ENCODE results near the genes TLR2 and PLRG1.

GRCh38 chr4:153527479-153528253, 61.5 kb downstream of the TMEM131L start:
- PRO-cap = no peak
CAGE:
- cytosol, long polyA plus RNA = no peak
- long polyA plus RNA = no peak
- nucleus, long polyA plus RNA = no peak

DNA sequence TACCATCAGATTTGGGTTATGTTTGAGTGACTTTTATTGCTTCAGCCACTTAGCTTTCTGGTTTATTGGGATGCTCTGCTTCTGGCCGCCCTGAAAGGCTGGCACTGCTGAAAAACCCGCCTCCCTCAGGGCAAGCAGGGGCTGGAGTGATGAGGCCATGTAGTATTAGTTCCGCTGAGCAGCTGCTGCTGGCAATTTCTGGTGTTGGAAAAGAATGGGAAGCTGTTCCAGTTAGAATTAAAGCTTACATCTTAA, 72.3 kb downstream of the TMEM131L start:
- PRO-cap = no peak
CAGE:
- cytosol, long polyA plus RNA = no peak
- long polyA plus RNA = no peak
- nucleus, long polyA plus RNA = no peak

DNA sequence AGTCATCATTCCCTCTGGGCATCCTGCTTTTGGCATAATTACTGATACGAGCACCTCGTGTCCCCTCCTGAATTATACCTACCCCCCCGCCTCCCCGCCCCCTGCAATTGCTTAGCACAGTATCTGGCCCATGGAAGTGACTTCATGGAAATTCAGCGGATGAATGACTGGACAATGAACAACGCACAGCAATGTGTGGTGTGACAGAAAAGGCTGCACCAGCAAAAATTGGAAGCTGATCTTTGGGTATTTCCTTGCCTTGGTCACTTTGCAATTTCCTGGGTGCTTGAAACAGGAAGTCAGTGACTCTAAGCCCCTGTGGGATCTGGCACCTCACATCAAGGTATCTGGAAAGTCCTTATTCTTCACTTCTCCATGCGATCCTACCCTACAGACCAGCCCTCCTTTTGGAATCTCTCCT, 31.7 kb upstream of the TLR2 start:
- PRO-cap = no peak
CAGE:
- cytosol, long polyA plus RNA = no peak
- long polyA plus RNA = no peak
- nucleus, long polyA plus RNA = no peak

DNA sequence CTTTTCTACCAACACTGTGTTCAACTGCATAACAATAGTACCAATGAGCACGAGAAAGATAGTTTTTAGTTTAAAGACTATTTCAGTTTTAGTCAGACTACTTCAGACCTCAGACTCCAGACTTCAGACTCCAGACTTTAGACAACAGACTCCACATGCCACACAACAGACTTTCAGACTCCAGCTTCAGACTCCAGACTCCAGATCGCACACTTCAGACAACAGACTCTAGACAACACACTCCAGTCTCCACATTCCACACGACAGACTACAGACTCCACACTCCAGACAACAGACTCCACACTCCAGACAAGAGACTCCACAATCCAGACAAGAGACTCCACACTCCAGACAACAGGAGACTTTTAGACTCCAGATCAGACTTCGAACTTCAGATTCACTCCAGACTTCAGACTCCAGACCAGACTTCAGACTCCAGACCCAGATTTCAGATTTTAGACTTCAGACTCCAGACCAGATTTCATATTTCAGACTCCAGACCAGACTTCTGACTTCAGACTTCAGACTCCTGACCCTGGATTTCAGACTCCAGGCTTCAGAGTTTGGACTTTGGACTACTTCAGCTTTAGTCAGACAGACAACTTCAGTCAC, 29.1 kb upstream of the TLR2 start:
- PRO-cap = no peak
CAGE:
- cytosol, long polyA plus RNA = no peak
- long polyA plus RNA = no peak
- nucleus, long polyA plus RNA = no peak

GRCh38 chr4:153683881-153684502, at the start of gene TLR2:
TSS of gene TLR2 (plus strand) at chr4:153684280.
- PRO-cap = no peak
CAGE:
- cytosol, long polyA plus RNA = no peak
- long polyA plus RNA = no peak
- nucleus, long polyA plus RNA = no peak

DNA sequence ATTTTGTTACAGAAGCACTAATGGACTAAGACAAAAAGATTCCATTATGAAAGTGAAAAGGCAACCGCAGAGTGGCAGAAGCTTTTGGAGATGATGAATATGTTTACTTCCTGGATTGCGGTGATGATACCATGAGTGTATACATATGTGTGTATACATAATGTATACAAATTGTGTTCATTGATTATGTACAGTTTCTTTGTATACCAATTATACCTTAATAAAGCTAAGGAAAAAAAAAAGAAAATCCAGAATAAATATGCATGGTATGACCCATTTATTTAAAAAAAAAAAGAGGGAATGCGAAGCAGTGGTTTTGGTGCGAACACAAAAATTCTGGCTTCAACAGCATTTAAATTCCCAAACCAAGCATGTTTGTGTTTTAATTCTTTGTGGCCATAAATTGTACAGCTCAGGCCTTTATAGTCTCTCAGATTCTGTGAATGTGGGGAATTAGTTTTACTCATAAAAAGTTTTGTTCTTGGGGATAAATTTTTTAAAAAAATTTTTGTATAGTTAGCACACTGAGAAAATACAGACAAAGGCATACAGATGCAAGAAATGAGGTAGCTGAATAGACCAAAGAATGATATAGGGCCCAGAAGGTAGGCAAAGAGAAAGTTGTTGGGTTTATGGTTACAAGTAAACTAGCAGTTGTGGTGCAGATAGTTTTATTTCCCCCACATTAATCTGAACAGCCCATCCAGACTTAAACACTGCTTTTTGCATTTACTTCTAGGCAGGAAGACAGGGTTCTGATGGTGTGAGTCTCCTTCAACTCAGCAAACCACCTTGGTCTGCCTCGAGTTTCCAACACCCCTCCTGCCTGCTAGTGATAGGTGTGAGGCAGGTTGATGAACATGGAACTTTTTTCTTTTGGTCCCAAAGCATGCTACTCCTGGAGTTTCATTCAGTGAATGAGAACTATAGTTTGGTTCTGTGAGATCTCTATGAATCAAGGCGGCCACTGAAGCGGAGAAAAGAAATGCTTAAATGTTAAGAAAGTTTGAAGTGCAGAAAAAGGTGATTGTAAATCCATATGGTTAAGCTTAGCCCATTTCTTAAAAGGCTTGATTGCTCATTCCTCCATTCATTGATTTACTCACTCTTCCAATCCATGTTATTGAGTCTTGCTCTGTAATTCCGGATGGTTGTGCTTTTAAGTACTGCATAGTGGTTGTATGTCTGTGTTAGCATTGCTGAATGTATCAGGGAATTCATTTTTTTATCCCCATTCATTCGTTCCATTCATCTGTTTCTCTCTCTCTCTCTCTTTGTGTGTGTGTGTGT, 17.9 kb downstream of the TLR2 start:
- PRO-cap = no peak
CAGE:
- cytosol, long polyA plus RNA = no peak
- long polyA plus RNA = no peak
- nucleus, long polyA plus RNA = no peak

GRCh38 chr4:154506978-154507577, 15.5 kb upstream of the DCHS2 start:
- PRO-cap = no peak
CAGE:
- cytosol, long polyA plus RNA = no peak
- long polyA plus RNA = no peak
- nucleus, long polyA plus RNA = no peak

DNA sequence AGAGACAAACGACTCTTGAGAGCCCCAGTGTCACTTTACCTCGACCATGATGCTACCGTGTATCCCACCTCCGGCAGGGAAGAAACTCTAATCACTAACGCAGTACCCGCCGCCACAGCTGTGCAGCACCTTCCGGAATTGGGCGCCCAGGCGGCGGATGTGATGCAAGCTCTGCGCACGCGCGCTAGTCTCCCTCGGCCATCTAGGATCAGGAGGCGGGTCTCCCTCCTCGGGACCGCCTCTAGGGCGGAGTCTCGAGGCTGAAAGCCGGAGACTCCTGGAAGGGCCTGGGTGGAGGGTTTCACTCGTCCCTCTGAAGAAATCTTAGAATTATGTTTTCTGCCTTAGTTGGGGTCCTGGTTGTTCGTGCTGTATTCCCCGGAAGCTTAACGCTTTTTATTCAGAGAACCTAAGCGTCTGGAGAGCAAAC, at the start of gene PLRG1:
TSS of gene PLRG1 (minus strand) at position 140 of the 430 bp plus-strand sequence.
- PRO-cap = bidirectional peak, plus-strand start at position 263 of the sequence, minus-strand start at position 161 of the sequence
CAGE:
- cytosol, long polyA plus RNA = start-site peak on the minus strand centred at position 126 of the sequence, 74 bp wide, 1,964 and 5,720 reads in 2 replicates
- long polyA plus RNA = start-site peak on the minus strand centred at position 133 of the sequence, 40 bp wide, 3,446 and 2,829 reads in 2 replicates
- nucleus, long polyA plus RNA = start-site peak on the minus strand centred at position 123 of the sequence, 54 bp wide, 1,781 and 945 reads in 2 replicates

DNA sequence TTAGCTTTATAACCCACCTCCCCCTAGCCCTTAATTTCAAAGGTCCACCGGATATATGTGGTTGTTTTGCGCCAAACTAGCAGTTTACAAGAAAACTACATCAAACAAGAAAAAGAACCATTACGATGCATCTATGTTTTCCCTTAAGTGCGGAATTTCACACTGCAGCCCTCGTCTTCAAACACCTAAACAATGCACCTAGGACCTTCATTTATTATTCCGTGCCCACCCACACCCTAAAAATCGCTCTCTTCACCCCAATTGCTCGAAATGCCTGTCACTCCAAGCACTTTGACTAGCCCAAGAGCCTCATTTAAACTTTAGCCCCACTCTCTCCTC, 255 bp upstream of the RBM46 start:
- PRO-cap = no peak
CAGE:
- cytosol, long polyA plus RNA = no peak
- long polyA plus RNA = no peak
- nucleus, long polyA plus RNA = no peak

- PRO-cap = no peak
CAGE:
- cytosol, long polyA plus RNA = no peak
- long polyA plus RNA = no peak
- nucleus, long polyA plus RNA = no peak
Observed at GRCh38 chr4:155353163-155353557, 23.6 kb downstream of the MAP9 start.

- PRO-cap = no peak
CAGE:
- cytosol, long polyA plus RNA = no peak
- long polyA plus RNA = start-site peak on the minus strand at chr4:155368717-155368729, 90 and 118 reads in 2 replicates
- nucleus, long polyA plus RNA = start-site peak on the minus strand at chr4:155368717-155368728, 43 and 28 reads in 2 replicates
Observed at GRCh38 chr4:155368613-155368897, 8.2 kb downstream of the MAP9 start.

GRCh38 chr4:156999019-156999701, 27.6 kb upstream of the PDGFC start:
- PRO-cap = no peak
CAGE:
- cytosol, long polyA plus RNA = no peak
- long polyA plus RNA = no peak
- nucleus, long polyA plus RNA = no peak

DNA sequence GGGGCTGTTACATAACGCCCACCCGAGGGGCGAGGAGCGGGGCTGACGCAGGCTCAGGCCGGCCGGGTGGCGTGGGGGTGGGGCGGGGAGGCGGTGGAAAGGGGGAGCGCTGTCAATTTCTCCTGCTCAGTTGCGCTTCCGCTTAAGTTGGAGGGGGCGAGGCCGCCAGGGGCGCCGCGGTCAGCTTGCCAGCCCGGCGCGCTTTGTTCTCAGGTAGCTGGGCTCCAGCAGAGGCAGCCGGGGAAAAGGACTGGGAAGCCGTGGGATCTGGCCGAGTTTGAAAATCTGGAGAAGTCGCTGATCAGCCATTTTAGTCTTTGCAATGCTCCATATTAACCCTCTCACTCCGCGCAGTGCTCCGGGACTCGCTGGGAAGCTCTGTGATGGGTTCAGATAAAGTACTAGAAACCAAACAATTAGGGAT, 1.9 kb downstream of the GRIA2 start:
- PRO-cap = no peak
CAGE:
- cytosol, long polyA plus RNA = no peak
- long polyA plus RNA = no peak
- nucleus, long polyA plus RNA = no peak

DNA sequence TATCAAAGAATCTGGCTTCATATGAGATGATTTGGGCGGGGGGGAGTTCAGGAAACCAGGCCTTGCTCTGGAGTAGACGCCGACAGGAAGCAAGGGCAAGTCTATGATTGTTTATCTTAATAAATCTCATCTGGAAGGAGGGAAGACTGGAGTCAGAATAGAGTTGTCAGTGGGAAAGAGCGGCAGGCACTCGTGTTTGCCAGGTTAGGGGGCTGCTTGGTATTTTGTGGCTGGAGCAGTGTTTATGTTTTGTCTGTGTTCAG, 176.8 kb downstream of the GASK1B start:
- PRO-cap = no peak
CAGE:
- cytosol, long polyA plus RNA = no peak
- long polyA plus RNA = no peak
- nucleus, long polyA plus RNA = no peak

DNA sequence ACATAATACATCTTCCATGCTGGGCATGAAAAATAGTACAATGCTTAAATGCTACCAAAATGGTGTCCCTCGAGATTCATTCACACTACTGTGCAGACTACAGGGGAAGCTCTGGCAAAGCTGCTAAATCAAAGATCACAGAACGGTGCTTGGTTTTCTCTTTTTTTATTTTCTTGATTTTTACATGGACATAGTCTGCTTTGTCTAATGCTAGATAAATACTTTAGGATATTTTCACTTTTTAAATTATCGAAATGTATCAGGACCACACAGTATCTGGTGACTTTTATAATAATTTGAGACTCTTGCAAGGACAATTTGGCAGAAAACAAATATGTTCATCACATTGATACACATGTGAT, 7.7 kb downstream of the GASK1B start:
- PRO-cap = no peak
CAGE:
- cytosol, long polyA plus RNA = no peak
- long polyA plus RNA = no peak
- nucleus, long polyA plus RNA = no peak

DNA sequence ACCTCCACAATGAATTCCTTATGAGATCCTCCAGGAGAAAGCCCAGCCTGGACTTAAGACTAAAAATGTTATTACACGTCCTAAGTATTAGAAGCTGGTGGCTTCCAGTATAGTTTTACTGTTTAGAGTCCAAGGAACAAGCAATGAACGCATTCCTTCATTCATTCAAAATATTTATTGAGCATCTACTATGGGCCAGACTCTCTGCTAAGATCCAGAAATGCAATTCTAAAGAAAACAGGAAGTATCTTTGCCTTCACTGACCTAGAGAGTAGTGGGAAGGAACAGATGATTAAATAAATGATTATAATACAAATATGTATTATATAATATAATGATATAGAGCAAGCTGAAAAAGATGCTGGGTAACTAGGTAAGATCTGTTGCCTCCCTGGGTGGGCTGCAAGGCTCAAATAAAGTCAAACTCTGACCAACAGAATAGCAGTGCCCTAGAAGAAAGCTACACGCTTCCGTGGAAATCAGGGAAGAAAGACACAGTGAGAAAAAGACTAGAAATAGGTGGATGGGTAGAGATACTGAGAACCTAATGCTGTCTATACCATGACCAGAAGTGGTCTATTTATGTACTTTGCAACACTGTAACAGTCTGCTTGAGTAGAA, 5.3 kb downstream of the GASK1B start:
- PRO-cap = no peak
CAGE:
- cytosol, long polyA plus RNA = no peak
- long polyA plus RNA = no peak
- nucleus, long polyA plus RNA = no peak

GRCh38 chr4:158801002-158801392, 32.2 kb downstream of the FNIP2 start:
- PRO-cap = no peak
CAGE:
- cytosol, long polyA plus RNA = no peak
- long polyA plus RNA = no peak
- nucleus, long polyA plus RNA = no peak

DNA sequence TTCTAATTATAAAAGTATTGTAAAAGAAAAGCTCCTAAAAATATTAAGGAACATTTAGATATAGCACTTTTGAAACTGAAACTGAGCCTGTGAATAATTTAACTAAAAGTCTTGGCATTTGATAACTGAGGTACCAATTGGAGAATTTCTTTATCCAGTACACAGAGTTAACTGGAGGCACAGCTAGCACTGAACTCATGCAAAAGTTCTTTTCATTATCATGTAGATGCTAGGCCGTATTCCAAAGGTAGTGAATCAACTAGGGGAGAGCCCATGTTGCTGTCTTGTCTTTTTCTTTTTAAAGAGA, 76.3 kb downstream of the FNIP2 start:
- PRO-cap = no peak
CAGE:
- cytosol, long polyA plus RNA = no peak
- long polyA plus RNA = no peak
- nucleus, long polyA plus RNA = no peak

DNA sequence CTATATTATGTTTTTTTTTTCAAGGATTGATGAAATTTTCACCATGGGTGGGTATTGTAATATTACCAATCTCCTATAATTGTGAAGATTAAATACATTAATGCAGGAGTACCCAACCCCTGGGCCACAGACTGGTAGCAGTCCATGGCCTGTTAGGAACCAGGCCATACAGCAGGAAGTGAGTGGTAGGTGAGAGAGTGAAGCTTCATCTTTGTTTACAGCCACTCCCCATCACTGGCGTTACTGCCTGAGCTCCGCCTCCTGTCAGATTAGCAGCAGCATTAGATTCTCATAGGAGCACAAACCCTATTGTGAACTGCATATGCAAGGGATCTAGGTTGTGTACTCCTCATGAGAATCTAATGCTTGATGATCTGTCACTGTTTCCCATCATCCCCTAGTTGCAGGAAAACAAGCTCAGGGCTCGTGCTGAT, 15.1 kb downstream of the RAPGEF2 start:
- PRO-cap = no peak
CAGE:
- cytosol, long polyA plus RNA = no peak
- long polyA plus RNA = no peak
- nucleus, long polyA plus RNA = no peak

GRCh38 chr4:159317223-159317613, 214.3 kb downstream of the RAPGEF2 start:
- PRO-cap = no peak
CAGE:
- cytosol, long polyA plus RNA = no peak
- long polyA plus RNA = no peak
- nucleus, long polyA plus RNA = no peak

Data from A549 (cell line).